SK-N-DZ (cell line): ENCODE measurements around a stretch of chr7.

DNA sequence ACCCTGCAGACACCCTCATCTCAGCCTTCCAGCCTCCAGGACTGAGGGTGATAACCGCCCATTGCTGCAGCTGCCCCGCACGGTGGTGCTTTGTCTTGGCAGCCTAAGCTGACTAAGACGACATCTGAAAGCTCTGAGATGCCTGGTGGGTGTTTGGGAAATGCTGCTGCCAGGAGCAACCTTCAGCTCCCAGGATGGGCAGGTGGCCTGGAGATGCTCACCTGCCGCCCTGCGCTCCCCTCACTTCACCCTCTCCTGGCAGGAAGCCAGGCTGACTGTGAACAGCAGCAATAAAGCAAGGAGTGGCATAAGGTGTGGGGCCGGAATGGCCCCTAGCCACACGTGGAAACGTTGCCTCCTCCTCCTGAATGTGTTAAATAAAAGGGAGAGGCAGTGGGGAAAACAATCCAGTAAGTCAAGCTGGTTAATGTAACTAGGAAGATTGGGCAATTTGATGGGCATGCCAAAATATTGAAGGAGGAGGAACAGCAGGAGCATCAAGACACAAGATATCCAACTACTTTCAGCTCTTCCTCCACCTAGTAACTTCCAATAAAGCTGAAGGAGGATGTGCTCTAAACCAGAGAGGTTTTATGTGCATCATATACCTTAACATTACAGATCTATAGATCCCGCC, 121.5 kb downstream of the TNS3 start:
RAMPAGE:
- cytosol, long total RNA: no peak
- nucleus, long total RNA: no peak

GRCh38 chr7:47472872-47473240, 109.1 kb downstream of the TNS3 start:
RAMPAGE:
- cytosol, long total RNA: no peak
- nucleus, long total RNA: no peak

GRCh38 chr7:47535326-47535624, 46.6 kb downstream of the TNS3 start:
RAMPAGE:
- cytosol, long total RNA: no peak
- nucleus, long total RNA: no peak

GRCh38 chr7:47552518-47552769, 29.5 kb downstream of the TNS3 start:
RAMPAGE:
- cytosol, long total RNA: no peak
- nucleus, long total RNA: no peak

RAMPAGE:
- cytosol, long total RNA: no peak
- nucleus, long total RNA: no peak
Observed at GRCh38 chr7:47670627-47671660, 89.0 kb upstream of the TNS3 start.

GRCh38 chr7:47725183-47725856, 143.4 kb upstream of the TNS3 start:
RAMPAGE:
- cytosol, long total RNA: no peak
- nucleus, long total RNA: no peak

DNA sequence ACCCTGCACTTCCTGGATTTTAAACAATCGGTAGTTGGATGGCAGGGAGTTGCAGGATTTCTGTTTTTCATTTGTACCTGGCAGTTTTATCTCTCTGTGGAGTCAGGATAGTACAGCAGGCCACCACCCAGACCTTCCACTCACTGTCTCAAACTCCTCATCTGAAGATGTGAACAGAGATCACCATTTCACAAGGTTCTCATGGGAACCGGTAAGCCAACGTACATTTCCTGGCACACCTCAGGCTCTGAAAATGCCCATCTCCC, 42.2 kb upstream of the IKZF1 start:
RAMPAGE:
- cytosol, long total RNA: no peak
- nucleus, long total RNA: no peak

RAMPAGE:
- cytosol, long total RNA: no peak
- nucleus, long total RNA: no peak
Observed at GRCh38 chr7:50308131-50308432, 3.6 kb downstream of the IKZF1 start.

DNA sequence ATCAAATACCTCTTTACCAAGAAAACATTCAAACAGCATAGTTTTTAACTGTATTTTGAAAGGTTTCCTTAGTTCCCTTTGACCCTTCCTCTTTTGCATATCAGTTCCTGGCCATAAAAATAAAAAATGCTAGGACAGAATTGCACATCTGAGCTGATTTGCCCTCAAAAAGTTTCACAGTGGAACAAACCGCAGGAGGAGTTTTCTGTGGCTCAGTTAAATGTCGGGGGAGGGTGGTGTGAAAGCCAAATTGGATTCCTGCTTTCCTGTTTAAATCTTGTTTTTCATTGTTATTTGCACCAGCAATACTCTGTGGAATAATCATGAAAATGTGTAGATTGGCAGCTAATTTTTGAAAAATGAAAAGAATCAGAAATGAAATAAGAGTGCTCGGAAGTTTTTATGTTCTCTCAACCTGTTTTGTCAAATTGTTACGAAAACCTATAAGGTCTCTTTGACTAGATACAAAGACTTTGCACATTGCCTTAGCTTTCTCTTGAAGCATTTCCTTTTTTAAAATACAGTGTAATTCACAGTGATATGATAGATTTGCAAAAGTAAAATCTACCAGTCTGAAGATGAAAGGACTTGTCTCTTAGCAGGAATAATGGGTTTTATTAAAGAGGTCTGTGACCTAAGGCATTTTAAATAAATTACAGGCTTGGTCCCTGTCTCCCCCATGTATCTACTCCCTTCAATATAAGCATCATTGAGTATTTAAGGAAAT, 8.3 kb downstream of the IKZF1 start:
RAMPAGE:
- cytosol, long total RNA: no peak
- nucleus, long total RNA: no peak

RAMPAGE:
- cytosol, long total RNA: no peak
- nucleus, long total RNA: no peak
Observed at GRCh38 chr7:50645387-50645928, 80.3 kb upstream of the DDC start.

RAMPAGE:
- cytosol, long total RNA: no peak
- nucleus, long total RNA: no peak
Observed at GRCh38 chr7:50697646-50698251, 84.9 kb downstream of the GRB10 start.

DNA sequence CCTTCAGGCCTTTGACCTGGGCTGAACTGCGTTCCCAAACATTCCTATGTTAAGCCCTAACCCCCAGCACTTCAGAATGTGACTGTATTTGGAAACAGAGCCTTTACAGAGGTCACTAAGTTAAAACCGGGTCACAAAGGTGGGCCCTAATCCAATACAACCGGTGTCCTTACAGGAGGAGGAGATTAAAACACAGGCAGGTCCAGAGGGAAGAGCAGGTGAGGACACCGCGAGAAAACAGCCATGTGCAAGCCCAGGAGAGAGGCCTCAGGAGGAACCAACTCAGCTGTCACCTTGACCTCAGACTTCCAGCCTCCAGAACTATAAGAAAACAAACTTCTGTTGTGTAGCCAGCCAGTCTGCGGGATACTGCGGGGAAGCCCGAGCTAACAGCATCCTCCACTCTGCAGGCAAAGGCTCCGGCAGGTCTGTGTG, 27.9 kb downstream of the GRB10 start:
RAMPAGE:
- cytosol, long total RNA: no peak
- nucleus, long total RNA: no peak

DNA sequence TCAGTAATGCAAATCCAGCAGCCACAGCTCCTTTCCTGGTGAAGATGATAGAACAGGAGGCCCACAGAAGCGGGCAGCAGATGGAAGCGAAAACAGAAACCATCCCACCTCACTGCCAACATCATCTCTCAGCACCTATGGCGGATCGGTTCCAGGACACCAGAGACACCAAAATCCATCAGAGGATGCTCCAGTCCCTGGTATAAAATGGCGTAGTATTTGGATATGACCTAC, 23.5 kb downstream of the GRB10 start:
RAMPAGE:
- cytosol, long total RNA: no peak
- nucleus, long total RNA: no peak

DNA sequence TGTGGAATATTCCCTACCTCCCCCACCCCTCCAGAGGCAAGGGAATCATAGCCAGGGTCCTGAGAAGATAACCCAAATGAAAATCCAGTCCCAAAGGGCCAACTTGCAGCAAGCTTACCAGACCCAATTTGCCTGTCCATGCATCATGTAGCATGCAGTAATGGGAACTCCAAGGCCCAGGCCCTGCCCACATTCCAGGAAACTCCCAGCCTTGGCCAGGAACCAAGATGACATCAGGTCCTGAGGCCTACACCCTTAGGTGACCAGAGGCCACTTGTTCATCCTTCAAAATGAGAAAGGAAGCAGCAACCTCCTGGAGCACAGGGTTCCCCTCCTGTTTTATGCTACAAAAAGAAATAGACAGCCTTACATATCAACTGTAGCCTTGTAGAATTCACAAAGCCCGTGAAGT, 30.1 kb upstream of the GRB10 start:
RAMPAGE:
- cytosol, long total RNA: no peak
- nucleus, long total RNA: no peak

GRCh38 chr7:50839010-50839616, 56.4 kb upstream of the GRB10 start:
RAMPAGE:
- cytosol, long total RNA: no peak
- nucleus, long total RNA: no peak

DNA sequence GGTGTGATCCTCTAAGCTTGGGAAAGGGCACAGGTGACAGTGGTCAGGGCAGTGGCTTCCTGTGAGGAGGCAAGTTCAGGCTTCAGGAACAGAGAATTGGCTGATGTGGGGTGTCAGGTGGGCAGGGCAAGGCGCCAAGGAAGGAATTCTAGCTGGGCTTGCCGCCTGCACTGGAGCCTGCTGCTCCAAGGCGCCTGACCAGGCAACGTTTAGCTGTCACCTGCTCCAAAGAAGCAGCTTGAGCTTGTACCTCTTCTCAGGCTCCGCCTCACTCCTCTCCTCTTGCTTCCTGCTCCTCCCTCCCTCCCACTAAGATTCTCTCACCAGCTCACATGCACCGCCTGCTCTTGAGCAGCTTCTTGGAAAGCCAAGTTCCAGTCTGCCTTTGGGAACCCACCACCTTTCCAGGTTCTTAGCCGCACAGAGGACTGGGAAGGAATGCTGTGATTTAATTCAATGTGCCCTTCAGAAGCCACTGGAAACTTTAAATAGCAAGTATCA, 187.4 kb upstream of the GRB10 start:
RAMPAGE:
- cytosol, long total RNA: no peak
- nucleus, long total RNA: no peak

RAMPAGE:
- cytosol, long total RNA: no peak
- nucleus, long total RNA: no peak
Observed at GRCh38 chr7:51121806-51122626, 194.6 kb downstream of the COBL start.

RAMPAGE:
- cytosol, long total RNA: no peak
- nucleus, long total RNA: no peak
Observed at GRCh38 chr7:51241796-51242143, 74.8 kb downstream of the COBL start.

DNA sequence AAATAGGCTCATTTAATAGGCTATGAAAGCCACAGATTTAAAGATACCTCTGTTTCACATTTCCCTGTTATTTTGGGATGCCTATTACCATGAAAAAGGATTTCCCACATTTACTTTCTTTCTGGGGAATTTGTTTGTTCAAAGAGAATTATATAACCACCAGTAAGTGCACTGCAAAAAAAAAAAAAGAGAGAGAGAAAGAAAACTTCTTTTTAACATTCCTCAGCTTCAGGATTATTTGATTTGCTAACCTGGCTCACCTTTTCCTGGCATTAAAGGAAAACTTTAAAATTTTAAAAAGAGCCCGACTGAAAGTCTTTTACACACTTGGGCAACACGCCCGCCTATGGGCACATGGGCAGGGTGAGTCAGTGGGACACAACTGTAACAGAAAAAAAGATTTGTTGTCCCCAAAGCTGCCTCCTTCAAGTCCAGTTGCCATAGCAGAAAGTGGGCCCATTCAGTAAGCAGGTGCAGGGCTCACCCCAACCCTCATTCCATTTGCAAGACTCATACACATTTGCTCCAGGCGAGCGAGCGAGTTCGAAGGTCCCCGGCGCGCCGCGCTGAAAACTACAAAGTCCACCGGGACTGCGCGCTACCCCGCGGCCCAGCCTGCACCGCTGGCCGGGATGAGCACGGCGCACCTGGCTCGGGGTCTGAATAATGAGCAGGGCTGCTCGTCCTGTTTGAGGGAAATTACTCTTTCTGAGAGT, 1.4 kb downstream of the COBL start:
RAMPAGE:
- cytosol, long total RNA: no peak
- nucleus, long total RNA: no peak

DNA sequence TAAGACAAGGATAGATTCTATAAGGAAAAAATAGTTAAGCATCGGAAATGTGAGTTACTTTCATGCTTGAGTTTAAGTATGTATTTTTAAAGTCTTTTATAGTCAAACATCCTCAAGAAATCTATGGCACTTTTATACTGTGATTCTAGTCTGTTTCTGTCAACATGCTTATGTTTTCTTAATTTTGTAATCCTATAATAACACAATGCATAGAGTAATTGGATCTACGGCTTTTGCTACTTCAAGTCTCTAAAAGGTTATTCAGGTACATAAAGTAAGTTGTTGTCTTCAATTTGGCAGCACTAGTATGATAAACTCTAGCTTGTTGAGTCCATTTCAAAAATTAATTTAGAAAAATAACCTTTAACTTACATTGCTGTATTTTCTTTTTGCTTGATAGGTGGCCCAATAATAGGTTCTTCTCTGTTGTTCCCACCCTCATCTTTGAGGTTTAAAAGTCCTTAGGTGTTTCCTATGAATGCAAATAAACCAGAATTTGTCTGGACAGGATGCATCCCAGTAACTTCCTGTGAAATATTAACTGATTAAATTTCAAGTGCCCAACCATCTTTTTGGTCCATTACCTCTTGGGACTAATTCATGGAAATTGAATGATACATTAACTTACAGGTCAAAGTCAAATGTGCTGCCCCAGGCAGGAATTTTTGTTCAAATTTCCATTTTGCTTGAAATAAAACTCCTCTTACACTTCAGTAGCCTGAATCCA, 383.2 kb downstream of the POM121L12 start:
RAMPAGE:
- cytosol, long total RNA: no peak
- nucleus, long total RNA: no peak